Measurements from ENCODE around the genes PRR20G, TPRA1 and MGLL.

- RAMPAGE, long total RNA: no peak
- RRBS: no CpG with 5 or more reads among the region's 11 CpGs
Measured at GRCh38 chr3:126345454-126346489, 11.4 kb downstream of the KLF15 start.

DNA sequence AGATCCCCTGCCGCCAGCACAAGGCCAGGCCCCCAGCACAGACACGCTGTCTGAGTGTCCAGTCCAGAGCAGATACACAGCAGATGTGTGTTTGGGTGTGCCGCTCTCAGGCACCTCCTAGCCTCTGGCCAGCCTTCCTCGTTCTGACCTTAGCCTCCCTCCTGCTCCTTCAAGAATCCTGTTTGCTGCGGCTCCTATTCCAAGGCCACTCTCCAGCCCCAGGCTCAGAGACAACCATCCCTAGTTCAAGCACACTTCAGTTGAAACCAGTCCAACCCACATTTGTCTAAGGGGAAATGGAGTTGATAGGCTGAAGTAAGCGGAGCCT, 7.1 kb upstream of the KLF15 start:
- RAMPAGE, long total RNA: no peak
- RRBS: no CpG with 5 or more reads among the region's 6 CpGs

DNA sequence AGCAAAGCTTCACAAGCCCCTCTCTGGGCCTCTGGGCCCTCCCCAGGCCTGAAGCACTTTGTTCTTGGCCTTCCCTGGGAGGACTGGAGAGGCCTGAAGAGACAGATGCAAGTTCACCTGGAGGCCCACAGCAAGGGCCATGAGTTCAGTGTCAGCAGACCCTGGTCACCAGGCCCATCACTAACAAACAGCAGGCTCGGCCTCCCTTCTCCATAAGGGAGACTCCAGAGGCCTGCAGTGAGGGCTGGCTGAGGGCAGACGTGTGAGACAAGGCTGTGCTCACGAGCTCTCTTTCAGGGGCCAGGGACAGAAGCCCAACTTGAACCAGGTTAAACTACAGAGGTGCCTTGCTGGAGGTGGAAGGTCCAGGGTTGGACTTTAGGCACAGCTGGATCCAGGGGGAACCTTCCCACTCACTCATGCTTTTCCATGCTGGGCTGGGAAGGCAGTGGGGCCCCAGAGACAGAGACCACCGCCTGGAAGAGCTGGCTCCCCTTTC, 18.9 kb downstream of the CFAP100 start:
- RAMPAGE, long total RNA: no peak
- RRBS: no CpG with 5 or more reads among the region's 4 CpGs

GRCh38 chr3:126601321-126601726, 42.6 kb upstream of the C3orf22 start:
- RAMPAGE, long total RNA: no peak
- RRBS: no CpG with 5 or more reads among the region's 1 CpG

- RAMPAGE, long total RNA: no peak
- RRBS: no CpG with 5 or more reads among the region's 19 CpGs
Measured at GRCh38 chr3:126746132-126747072, 42.4 kb downstream of the CHCHD6 start.

GRCh38 chr3:127001999-127002734, 19.3 kb downstream of the PLXNA1 start:
- RAMPAGE, long total RNA: no peak
- RRBS: 54% methylated on average over 4 of the region's 26 CpGs

GRCh38 chr3:127135207-127136201, 57.4 kb upstream of the PRR23E start:
- RAMPAGE, long total RNA: no peak
- RRBS: 29% methylated on average over 12 of the region's 63 CpGs

DNA sequence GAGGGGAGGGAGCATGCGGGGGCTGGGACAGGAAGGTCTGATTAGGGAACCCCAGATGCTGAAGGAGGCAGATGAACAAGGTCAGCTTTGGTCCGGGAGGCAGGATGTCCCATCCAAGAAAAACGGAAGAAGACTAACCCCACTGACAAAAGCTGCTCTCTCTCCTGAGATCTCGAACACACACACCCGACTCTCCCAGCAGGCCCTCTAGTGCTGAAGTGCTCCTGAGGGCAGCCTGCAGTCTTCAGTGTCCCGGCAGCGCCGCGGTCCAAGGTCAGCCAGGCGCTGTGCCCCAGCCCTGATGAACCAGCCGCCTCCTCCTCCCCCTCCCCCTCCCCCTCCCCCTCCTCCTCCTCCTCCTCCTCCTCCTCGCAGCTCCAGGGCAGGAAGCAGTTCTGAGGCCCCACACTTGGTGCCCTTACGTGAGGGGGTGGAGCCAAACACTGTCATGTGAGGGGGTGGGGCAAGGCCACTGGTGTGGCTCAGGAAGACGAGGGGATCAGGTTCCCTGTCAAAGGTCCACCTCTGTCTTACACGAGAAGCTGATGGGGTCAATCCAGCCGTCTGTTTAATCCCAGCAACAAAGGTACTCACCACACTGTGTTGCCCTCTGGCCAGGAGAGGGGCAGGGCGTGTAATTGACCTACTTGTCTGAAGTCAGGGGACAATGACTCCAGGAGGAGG, 34.1 kb downstream of the PRR23E start:
- RAMPAGE, long total RNA: no peak
- RRBS: no CpG with 5 or more reads among the region's 17 CpGs

DNA sequence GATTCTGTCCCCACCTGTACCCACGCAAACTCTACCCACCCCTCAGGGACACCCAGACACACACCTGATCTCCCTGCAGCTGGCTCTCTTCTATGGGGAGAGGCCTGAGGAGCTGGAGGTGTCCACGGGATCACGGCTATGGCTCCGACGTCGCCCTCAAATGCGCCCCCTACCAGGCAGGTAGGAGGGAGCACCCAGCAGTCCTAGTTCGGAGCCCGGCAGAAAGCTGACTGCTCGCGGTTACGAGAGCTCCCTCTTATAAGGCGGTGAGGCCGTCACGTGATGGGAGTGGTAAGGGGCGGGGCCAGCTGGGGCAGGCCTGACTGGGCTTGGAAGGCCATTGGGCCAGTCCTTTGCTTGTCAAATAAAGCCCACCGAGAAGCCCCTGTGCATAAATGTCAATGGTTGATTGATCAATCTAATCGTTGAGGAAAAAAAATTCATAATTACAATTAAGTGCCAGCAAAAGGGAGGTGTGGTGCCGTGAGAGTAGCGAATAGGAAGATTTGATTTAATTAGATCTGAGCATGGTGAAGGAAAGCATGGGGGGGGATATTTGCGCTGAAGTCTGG, at the start of gene PRR20G:
TSS of gene PRR20G (minus strand) at position 232 of the 572 bp plus-strand sequence.
- RAMPAGE, long total RNA: no peak
- RRBS: no CpG with 5 or more reads among the region's 21 CpGs

- RAMPAGE, long total RNA: no peak
- RRBS: 65% methylated on average over 6 of the region's 19 CpGs
Measured at GRCh38 chr3:127303930-127304459, 16.1 kb upstream of the PRR20G start.

- RAMPAGE, long total RNA: no peak
- RRBS: 75% methylated on average over 5 of the region's 11 CpGs
Measured at GRCh38 chr3:127304466-127304818, 16.6 kb upstream of the PRR20G start.

DNA sequence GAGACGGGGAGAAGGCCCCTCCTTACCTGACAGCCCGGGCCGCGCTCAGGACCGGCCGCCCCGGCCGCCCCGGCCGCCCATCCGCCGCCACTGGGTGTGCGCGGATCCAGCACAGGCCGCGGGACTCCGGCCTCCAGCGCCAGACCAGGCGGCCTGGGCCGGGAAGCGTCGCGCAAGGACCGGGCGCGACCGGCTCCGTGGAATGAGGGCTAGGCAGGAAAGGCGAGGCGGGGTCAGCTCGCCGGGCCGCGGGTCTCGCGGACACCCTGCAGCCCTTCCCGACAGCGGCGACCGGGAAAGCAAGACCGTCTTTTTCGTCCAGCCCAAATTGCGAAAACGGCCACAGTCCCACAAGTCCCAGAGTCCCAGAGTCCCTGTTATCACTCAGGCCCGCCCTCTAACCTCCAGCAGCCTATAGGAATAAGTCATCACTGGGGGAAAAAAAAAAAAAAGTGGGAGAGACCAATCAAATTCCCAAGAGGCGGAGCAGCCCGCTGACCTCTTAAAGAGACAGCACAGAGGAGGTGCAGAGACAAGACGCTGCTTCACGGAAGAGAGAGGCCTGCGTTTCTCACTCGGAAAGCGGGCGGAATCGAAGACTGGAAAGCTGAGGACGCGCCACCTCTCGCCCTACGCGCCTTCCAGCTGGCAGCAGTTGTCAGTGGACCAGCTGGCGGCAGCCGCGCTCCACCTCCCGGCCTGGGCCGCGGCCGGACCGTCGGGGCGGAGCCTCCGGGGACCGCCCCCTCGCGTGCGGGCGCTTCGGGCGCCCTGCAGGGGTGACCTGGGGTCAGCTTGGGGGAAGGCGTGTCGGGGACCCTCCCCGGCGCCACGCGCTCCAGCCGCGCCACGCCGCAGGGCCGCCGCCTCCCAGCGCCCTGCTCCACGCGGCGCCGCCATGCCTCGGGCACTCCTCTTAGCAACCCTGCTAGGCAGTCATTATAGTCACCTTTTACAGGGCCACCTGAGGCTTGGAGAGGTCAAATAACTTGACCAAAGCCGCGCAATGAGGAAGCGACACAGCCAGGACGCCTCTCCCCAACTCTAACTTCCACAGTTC, at the start of gene TPRA1:
TSS of gene TPRA1 (minus strand) at position 350 of the 1,060 bp plus-strand sequence.
- RAMPAGE, long total RNA: no peak
- RRBS: 1% methylated on average over 36 of the region's 99 CpGs

- RAMPAGE, long total RNA: no peak
- RRBS: no CpG with 5 or more reads among the region's 18 CpGs
Measured at GRCh38 chr3:127734296-127735524, 62.0 kb downstream of the ABTB1 start.

- RAMPAGE, long total RNA: no peak
- RRBS: no CpG with 5 or more reads among the region's 13 CpGs
Measured at GRCh38 chr3:127744219-127744964, 71.6 kb downstream of the ABTB1 start.

DNA sequence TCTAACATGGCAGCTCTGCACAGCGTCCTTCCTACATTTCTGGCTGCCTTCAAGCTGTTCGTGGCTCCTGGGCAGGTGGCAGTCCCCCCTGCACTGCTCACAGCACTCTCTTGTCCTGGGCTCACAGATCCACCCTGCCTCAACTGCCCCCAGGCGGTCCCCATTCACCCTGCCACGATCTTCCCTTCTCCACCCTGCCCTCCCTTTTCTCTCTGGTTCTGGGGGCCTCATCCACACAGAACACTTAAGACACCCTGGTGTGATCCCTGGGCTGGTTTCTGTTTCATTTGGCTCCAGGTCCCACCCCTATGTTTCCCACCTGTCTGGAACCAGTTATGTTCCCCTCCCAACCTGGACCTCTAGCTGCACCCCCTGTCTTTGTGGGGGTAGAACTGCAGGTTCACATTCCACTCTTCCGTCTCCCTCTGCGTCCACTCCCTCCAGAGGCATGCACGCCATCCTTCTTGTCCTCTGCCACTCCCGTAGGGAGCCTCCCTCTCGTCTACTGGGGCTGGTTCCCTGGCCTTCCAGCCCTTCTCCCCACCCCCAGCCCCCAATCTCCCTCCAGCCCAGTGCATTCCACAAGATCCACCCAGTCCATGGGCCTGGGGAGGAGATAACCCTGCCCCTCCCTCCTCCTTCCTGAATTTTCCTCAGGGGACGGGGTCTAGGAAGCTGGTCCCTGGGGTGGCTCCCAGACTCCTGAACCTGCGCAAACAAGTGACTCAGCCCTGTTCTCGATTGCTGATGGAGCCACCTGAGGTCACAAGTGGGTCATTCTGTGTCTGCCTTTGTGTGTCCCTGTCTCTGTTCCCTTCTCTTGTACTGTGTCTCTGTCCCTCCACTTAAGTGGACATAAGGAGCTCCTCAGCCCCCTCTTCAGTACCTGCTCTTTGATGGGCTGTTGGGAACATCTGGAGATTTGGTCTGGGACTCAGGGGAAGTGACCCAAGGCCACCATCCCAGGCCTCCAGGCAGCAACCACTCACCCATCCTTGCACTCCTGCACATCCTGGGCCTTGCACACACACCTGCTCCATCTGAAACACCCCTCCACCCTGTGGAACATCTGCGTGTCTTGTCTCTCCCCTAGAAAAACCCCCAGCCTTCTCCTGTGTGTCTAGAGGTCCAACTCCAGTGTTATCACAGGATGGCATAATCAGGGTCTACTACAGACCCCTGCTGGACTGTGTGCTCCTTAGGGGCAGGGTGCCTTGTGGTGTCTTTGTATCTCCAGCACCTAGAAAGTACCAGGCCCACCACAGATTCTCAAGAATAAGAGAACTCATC, 73.9 kb downstream of the ABTB1 start:
- RAMPAGE, long total RNA: no peak
- RRBS: no CpG with 5 or more reads among the region's 13 CpGs

DNA sequence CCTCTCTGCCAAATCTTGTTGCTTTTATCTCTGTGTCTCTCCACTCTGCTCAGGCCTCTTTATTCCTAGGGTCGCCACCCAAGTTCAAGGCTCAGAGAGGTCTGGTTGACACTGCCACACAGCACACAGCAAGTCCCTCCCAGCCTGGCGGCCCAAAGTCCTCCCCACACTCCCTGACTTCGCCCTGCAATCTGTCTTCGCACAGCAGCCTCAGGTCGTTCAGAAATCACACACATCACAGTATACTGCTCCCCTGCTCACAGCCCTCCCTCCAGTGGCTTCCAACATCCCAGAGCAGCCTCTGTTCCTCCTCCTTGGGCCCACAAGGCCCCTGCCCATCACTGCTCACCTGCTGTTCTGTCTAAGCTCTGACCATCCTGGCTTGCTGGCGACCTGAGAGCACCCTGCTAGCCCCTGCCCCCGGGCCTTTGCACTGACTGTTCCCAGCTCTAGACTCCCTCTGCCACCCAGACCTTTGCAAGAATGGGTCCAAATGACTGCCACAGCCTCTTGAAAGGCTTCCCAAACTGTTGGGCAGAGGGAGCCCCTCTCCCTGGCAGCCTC, 48.4 kb downstream of the MGLL start:
- RAMPAGE, long total RNA: no peak
- RRBS: no CpG with 5 or more reads among the region's 7 CpGs

GRCh38 chr3:127822094-127823294, at the start of gene MGLL:
MGLL (minus strand) TSS chr3:127822515.
- RAMPAGE, long total RNA: start-site peak on the minus strand at chr3:127823185-127823228, 20 and 6 reads in 2 replicates
- RRBS: 1% methylated on average over 36 of the region's 101 CpGs

DNA sequence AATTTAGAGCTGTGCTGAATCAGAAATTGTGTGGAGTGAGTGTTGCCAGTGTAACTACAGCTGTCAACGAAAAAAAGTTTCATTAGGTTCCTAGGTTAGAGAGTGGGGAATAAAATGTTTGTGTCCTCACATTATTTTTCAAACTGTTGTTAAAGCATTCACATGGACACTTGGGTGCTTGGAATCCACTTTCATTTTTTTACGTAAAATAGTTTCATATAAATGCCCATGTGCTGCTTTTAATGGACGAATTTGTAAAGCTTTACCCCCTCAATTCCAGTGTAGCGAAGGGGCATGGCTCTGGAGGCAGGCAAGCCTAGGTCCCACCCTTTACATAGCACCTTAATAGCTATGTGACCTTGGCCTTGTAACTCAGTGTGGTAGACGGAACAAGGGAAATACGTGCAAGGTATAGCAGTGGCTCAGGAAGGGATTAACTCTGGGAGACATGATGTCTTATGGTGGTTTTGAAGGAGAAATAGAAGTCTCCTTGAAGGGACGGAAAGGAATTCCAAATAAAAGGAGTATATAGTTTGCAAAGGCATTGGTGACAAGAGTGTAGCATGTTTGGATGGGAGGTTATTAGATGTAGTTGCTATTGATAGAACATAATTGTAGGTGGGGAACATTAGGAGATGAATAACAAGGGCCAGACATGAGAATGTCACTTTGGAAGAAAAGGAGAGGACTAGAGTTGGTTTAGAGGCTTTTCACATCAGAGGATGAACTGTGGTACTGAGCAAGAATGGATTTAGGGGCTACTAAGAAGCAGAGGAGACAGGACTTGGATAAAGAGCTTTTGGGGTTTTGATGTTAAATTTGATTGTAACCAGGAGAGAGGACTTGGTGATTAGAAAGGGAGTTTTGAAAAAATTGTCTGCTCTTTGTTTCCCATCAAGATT, 1.5 kb downstream of the SEC61A1 start:
- RAMPAGE, long total RNA: no peak
- RRBS: no CpG with 5 or more reads among the region's 7 CpGs

DNA sequence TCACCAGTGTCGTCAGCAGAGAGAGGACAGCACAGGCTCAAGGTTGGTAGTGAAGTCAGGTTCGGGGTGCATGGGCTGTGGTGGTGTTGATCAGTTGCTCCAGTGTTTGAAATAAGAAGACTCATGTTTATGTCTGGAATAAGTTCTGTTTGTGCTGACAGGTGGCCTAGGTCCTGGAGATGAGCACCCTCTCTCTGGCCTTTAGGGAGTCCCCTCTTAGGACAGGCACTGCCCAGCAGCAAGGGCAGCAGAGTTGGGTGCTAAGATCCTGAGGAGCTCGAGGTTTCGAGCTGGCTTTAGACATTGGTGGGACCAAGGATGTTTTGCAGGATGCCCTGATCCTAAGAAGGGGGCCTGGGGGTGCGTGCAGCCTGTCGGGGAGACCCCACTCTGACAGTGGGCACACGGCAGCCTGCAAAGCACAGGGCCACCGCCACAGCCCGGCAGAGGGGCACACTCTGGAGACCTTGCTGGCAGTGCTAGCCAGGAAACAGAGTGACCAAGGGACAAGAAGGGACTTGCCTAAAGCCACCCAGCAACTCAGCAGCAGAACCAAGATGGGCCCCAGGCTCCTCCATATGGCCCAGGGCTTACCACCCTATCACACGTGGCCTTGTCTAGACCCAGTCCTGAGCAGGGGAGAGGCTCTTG, 18.6 kb downstream of the SEC61A1 start:
- RAMPAGE, long total RNA: no peak
- RRBS: no CpG with 5 or more reads among the region's 10 CpGs

DNA sequence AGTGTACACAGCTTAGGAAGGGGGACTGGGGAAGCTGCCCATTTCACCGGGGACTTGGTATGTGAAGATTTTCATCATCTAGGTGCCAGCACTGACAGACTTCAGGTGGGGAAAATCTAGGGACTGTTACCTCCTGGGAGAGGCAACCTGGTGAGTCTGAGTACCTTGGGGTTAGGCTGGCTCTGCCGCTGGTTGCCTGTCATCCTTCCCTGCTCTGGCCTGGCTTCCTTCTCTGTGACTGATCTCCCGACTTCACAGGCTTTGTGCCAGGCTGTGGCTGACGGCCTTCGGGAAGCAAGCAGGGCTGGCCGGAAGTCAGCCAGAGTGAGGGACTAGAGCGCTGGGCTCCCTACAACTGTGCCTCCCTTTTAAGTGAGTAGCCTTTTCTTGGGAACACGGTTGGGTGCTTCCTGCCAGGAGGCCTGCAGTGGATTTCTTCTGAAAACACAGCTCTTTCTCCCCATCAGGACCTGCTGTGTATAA, 129.4 kb downstream of the EEFSEC start:
- RAMPAGE, long total RNA: no peak
- RRBS: no CpG with 5 or more reads among the region's 8 CpGs

All from hepatocyte (in vitro differentiated cells and primary cell).